Adrenal gland (tissue), 7 donors: ENCODE measurements around a stretch of chr22.

- PRO-cap, 3 experiments = peak in 1 of 3 experiments; most common plus-strand start chr22:36220577 (in 1)
- RAMPAGE, long total RNA, 4 experiments = no peak in any of the 4 experiments
- RRBS = no CpG with 5 or more reads among the region's 10 CpGs
These were observed 18.8 kb upstream of the APOL4 start for GRCh38 chr22:36220394-36220876.

GRCh38 chr22:36258397-36259792 lies 6.0 kb downstream of the APOL1 start:
- PRO-cap, 3 experiments = no peak in any of the 3 experiments
- RAMPAGE, long total RNA, 4 experiments = no peak in any of the 4 experiments
- RRBS = no CpG with 5 or more reads among the region's 25 CpGs

GRCh38 chr22:36281461-36282182 lies 28.7 kb downstream of the APOL1 start:
- PRO-cap, 3 experiments = no peak in any of the 3 experiments
- RAMPAGE, long total RNA, 4 experiments = no peak in any of the 4 experiments
- RRBS = no CpG with 5 or more reads among the region's 14 CpGs

DNA sequence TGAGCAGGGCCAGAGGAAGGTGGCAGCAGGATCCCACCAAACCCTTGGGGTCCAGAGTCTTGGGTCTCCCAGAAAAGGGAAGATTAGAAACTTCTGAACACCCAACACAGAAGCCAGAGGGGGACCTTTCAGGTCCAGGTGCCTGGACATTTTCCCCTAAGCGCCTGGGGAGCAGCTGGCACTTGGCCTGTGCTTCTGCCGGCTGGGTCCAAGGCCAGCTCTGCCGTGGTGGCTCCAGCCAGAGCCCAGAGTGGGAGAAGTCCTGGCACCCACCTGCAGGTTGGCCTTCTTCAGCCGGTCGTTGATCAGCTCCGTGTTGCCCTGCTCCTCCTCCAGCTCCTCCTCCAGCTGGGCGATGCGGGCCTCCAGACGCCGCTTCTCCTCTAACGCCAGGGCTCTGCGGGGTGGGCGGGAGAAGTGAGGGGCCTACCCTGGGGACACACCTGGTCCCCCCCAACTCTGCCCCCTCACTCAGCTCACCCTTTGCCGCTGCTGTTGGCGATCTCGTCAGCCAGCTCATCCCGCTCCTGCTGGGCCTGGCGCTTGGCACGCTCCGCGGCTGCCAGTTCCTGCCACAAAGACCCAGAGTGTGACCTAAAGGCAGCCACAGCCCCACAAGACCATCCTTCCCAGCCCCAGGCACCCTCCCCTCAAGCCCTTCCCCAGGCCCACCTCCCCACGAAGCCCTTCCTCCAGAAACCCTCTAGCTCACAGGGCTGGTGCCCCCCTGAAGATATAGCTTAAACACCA lies 32.6 kb downstream of the APOL1 start:
- PRO-cap, 3 experiments = peak in 1 of 3 experiments; most common minus-strand start position 300 of the sequence (in 1)
- RAMPAGE, long total RNA, 4 experiments = no peak in any of the 4 experiments
- RRBS = 14% methylated on average over 3 of the region's 22 CpGs

DNA sequence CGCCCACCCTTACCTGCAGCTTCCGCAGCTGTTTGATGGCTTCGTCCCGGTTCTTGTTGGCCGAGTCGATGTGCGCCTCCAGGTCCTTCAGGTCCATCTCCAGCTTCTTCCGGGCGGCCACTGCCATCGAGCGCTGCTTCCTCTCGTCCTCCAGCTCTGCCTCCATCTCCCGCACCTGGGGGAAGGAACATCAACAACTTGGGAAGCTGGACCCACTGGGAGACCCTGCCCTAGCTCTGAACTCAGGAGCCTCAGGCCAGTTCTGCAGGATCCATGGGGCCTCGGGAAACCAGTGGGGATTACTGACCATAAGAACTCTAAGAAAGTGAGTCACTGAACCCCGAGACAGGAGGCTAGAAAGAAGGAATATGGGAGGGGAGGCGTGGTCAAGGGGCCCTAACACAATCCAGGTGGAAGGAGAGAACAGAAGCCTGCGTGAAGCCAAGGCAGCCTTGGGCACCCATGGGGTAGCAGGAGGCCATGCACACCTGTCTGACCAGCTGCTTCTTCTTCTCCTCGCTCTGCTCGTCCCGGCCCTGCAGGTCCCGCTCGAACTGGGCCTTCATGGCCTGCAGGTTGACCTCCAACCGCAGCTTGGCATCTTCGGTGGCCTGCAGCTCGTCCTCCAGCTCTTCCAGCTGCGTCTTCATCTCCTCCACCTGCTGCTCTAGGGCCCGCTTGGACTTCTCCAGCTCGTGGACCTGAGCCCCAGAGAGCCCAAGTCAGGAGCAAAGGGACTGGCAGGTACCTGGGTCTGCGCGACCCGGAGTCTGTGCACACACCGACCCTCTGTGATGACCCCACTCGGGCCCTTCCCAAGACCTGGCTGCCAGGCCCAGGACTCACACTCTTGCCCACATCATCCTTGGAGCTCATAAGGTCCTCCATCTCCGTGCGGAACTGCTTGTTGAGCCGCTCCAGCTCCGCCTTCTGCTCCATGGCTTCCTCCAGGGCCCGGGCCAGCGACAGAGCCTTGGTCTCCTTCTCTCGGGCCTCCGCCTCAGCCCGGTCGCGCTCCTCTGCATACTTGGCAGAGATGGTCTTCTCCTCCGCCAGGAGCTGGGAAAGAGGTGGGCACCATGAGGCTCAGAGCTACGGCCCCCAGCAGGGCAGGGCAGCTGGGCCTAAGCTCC lies 35.7 kb downstream of the APOL1 start:
- PRO-cap, 3 experiments = no peak in any of the 3 experiments
- RAMPAGE, long total RNA, 4 experiments = start-site peak on the minus strand in 2 of 4 experiments, centred at positions 99 to 1,025 of the sequence, 110 to 284 reads per replicate
- RRBS = 94% methylated on average over 8 of the region's 46 CpGs

DNA sequence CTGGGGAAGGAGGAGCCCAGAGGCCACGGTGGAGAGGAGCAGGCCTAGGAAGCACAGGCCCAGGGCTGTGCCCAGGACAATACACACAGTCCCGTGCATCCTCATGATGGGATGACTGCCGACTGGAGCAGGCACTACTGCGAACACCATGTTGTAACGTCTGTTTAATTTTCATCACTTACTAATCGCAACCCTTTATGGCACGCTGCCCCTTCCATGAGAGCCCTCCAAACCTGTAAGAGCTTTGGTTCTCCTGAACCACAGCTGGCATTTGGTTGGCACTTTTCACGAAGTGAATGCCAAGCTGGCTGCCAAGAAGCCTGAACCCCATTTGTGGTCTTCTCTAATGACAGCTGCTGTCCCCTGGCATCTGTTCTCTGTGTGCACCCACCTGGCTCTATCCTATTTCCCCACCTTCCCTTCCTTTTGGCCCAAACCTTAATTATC lies 36.5 kb downstream of the APOL1 start:
- PRO-cap, 3 experiments = no peak in any of the 3 experiments
- RAMPAGE, long total RNA, 4 experiments = no peak in any of the 4 experiments
- RRBS = no CpG with 5 or more reads among the region's 8 CpGs

GRCh38 chr22:36323749-36324468 lies 63.9 kb downstream of the MYH9 start:
- PRO-cap, 3 experiments = no peak in any of the 3 experiments
- RAMPAGE, long total RNA, 4 experiments = no peak in any of the 4 experiments
- RRBS = no CpG with 5 or more reads among the region's 27 CpGs

DNA sequence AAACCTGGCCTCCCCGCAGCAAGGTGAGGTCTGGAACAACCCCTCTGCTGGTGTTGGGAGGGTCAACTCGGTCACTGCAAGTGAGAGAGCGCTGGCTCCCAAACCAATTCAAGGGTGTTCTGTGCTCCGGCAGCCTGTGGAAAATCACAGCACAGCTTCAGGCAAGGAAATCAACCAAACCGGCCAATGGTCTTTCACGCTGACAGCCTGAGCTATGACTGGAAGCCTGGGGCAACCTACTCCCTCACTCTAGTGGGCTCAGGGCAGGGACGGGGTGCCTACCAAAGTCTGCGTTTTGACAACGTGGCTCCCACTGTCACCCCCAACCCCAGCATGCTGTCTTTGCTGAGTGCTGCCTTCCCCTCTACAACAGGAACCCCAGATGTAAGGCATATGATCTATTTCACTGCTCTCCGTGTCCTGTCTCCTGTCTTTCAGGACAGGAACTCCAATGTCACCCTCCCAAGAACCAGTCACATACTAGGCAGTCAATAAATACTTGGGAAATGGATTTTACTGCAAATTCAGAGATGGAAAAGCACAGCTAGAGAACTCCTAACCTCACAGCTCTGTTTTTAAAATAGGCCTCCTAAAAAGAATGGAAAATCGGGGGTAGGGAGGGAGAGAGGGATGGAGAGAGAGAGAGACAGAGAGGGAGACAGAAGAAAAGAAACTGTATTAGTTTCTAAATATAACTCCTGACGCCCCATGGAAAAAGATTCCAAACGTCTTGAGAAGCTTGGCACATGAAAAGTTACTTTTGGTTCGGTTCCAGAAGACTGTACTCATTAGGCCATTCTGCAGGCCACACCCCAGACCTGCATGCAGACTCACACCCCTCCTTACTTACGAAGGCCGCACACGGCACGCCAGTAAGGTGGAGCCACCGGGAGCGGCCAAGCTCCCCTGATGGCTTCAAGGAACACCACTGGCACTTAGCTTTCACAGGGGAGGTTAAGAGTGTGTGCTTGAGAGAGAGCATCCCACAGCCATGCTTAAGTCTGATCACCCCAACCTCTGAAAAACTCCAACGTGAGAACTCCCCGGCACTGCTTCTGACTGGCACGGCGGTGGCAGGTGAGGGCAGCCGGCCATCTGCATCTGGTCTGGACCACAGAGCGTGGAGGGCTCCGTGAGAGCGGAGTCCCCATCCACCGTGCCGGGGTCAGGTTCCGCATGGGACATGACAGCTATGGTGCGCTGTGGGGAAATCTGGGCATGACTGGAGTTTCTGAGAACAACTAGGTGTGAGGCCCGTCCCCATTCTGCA lies 62.8 kb downstream of the MYH9 start:
- PRO-cap, 3 experiments = no peak in any of the 3 experiments
- RAMPAGE, long total RNA, 4 experiments = no peak in any of the 4 experiments
- RRBS = 79% methylated on average over 9 of the region's 33 CpGs

DNA sequence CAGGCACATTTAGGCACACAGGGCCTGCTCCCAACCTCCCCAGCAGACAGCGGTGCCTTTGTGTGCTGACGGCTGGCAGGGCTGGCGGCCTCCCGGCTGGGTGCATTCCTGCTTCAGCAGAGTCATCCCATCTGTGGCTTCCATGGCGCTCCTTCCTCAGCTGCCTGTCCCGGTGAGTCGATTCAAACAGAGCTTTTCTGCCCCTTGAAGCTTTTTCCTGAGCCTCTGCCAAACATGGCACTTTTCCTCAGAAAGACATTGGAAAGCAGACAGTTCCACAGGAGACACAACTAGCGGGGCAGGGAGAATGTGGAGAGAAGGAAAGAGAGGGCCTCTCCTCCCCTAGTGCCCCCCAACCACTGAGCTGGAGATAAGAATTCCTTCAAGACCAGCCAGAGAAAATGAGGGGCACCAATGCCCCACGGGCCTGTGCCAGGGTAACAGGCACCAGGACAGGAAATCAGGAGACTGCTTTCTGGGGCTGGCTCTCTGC lies 52.4 kb downstream of the MYH9 start:
- PRO-cap, 3 experiments = no peak in any of the 3 experiments
- RAMPAGE, long total RNA, 4 experiments = no peak in any of the 4 experiments
- RRBS = 19% methylated on average over 3 of the region's 9 CpGs

- PRO-cap, 3 experiments = peak in 1 of 3 experiments; most common plus-strand start chr22:36351220 (in 1)
- RAMPAGE, long total RNA, 4 experiments = no peak in any of the 4 experiments
- RRBS = 9% methylated on average over 2 of the region's 14 CpGs
These were observed 36.8 kb downstream of the MYH9 start for GRCh38 chr22:36350690-36351607.

- PRO-cap, 3 experiments = no peak in any of the 3 experiments
- RAMPAGE, long total RNA, 4 experiments = no peak in any of the 4 experiments
- RRBS = no CpG with 5 or more reads among the region's 5 CpGs
These were observed 26.3 kb downstream of the MYH9 start for GRCh38 chr22:36361414-36361875.

DNA sequence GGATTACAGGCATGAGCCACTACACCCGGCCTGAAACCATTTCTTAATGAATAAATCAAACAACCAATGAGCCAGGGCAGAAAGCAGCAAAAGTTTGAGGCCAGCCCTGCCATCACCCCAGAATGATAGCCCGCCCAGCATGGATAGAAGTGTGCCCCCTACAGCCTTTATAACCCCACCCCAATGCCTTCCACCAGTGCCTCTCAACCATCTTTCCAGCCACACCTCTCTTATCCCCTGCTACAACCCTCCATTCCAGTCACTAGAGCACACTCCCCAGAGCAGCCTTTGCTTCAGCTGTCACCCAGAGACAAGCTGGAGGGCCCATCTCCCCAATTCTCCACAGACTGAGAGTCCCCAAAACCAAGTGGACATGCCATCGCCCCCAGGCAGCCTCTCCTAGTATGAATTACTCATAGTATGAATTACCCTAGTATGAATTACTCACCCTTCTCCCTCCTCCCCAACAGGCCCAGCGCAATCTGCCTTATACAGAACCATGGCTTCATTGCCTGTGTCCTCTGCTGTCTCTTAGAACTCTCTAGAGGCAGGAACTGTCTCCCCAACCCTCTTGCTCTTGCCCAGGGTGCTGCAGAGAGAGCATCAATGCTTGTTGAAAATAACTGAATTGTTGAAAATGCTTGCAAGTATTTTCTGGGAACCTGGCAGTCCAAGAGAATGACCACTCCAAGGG lies 24.9 kb downstream of the MYH9 start:
- PRO-cap, 3 experiments = no peak in any of the 3 experiments
- RAMPAGE, long total RNA, 4 experiments = no peak in any of the 4 experiments
- RRBS = no CpG with 5 or more reads among the region's 4 CpGs

GRCh38 chr22:36405128-36406231 lies 17.7 kb upstream of the MYH9 start:
- PRO-cap, 3 experiments = no peak in any of the 3 experiments
- RAMPAGE, long total RNA, 4 experiments = no peak in any of the 4 experiments
- RRBS = no CpG with 5 or more reads among the region's 11 CpGs

GRCh38 chr22:36419926-36420821 lies 32.4 kb upstream of the MYH9 start:
- PRO-cap, 3 experiments = no peak in any of the 3 experiments
- RAMPAGE, long total RNA, 4 experiments = no peak in any of the 4 experiments
- RRBS = no CpG with 5 or more reads among the region's 19 CpGs

- PRO-cap, 3 experiments = no peak in any of the 3 experiments
- RAMPAGE, long total RNA, 4 experiments = no peak in any of the 4 experiments
- RRBS = no CpG with 5 or more reads among the region's 30 CpGs
These were observed 17.6 kb downstream of the TXN2 start for GRCh38 chr22:36463475-36464518.

GRCh38 chr22:36466125-36466643 lies 15.3 kb downstream of the TXN2 start:
- PRO-cap, 3 experiments = no peak in any of the 3 experiments
- RAMPAGE, long total RNA, 4 experiments = no peak in any of the 4 experiments
- RRBS = no CpG with 5 or more reads among the region's 9 CpGs

GRCh38 chr22:36684859-36685814 lies 18.4 kb downstream of the CACNG2 start:
- PRO-cap, 3 experiments = no peak in any of the 3 experiments
- RAMPAGE, long total RNA, 4 experiments = no peak in any of the 4 experiments
- RRBS = no CpG with 5 or more reads among the region's 35 CpGs

DNA sequence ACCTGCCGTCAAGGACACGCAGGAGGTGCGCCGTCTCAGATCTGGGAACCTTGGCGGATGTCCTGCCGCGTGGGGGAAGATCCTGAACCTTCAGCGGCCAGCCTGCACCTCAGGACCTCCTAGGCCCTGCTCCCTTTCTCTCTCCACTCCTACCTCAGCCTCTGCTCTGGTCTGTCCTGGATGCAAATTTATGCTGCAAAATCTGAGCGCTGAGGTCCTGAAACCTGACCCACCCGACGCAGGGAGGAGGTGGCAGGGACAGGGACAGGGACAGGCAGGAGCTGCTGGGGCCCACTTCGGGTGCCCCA lies 473 bp upstream of the PVALB start:
- PRO-cap, 3 experiments = no peak in any of the 3 experiments
- RAMPAGE, long total RNA, 4 experiments = no peak in any of the 4 experiments
- RRBS = no CpG with 5 or more reads among the region's 12 CpGs

DNA sequence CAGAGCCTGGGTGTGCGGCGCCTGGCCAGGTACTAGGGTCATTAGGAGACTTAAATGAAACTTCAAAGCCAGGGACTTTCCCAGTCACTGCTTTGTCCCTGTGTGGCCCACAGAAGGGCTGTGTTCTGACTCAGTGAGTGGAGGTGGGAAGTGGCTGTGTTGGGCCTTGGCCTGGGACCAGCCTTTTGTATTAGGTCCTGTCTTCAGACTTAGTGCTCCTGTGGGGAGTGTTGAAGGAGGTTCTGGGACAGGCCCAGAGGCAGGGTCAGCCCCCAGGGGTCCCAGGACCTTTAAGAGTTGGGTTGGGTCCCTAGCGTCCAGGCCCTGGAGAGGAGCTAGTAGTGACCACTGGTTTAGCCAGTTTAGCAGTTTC lies 13.3 kb downstream of the NCF4 start:
- PRO-cap, 3 experiments = no peak in any of the 3 experiments
- RAMPAGE, long total RNA, 4 experiments = no peak in any of the 4 experiments
- RRBS = no CpG with 5 or more reads among the region's 3 CpGs

GRCh38 chr22:36940634-36941026 lies 27.2 kb downstream of the CSF2RB start:
- PRO-cap, 3 experiments = no peak in any of the 3 experiments
- RAMPAGE, long total RNA, 4 experiments = no peak in any of the 4 experiments
- RRBS = no CpG with 5 or more reads among the region's 3 CpGs